HL-60 (cell line): Measurements from ENCODE around the genes GPR87 and RAP2B.

GRCh38 chr3:151226244-151226560, 23.2 kb upstream of the GPR171 start:
- RRBS = no CpG with 5 or more reads among the region's 3 CpGs

- RRBS = no CpG with 5 or more reads among the region's 1 CpG
These were observed 3.2 kb upstream of the P2RY14 start for GRCh38 chr3:151281631-151281771.

DNA sequence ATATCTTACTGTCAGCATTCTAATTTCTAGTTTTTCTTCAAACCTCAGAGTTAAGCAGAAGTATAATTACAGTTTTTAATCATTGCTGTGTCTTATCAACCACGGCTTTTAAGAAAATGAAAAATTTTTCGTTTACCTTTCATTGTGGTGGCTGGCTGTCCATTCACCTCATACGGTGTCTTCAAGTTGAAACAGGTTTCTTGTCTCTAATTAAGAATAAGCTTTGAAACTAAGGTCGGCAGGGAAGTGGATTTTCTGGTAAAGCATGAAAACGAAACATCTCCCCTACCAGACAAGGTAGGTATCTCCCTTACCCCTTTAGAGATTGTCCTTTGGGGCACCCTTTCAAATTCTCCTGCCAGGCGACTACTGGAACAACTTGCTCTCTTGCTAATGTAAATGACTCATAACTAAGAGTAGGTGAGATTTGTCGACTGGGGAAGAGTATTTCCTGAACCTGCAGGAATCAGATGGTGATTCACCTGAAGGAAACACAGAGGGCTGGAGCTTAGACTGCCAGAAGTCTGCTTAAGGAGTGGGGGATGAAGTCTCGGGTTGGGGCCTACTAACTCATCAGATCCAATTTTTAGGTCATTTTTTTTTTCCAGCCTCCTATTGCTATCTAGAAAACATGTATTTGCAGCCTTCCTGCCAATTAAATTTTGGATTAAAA, at the start of gene GPR87:
TSS of gene GPR87 (minus strand) at position 371 of the 673 bp plus-strand sequence.
- RRBS = no CpG with 5 or more reads among the region's 8 CpGs

- RRBS = no CpG with 5 or more reads among the region's 2 CpGs
These were observed 14.7 kb upstream of the MBNL1 start for GRCh38 chr3:152253998-152254515.

DNA sequence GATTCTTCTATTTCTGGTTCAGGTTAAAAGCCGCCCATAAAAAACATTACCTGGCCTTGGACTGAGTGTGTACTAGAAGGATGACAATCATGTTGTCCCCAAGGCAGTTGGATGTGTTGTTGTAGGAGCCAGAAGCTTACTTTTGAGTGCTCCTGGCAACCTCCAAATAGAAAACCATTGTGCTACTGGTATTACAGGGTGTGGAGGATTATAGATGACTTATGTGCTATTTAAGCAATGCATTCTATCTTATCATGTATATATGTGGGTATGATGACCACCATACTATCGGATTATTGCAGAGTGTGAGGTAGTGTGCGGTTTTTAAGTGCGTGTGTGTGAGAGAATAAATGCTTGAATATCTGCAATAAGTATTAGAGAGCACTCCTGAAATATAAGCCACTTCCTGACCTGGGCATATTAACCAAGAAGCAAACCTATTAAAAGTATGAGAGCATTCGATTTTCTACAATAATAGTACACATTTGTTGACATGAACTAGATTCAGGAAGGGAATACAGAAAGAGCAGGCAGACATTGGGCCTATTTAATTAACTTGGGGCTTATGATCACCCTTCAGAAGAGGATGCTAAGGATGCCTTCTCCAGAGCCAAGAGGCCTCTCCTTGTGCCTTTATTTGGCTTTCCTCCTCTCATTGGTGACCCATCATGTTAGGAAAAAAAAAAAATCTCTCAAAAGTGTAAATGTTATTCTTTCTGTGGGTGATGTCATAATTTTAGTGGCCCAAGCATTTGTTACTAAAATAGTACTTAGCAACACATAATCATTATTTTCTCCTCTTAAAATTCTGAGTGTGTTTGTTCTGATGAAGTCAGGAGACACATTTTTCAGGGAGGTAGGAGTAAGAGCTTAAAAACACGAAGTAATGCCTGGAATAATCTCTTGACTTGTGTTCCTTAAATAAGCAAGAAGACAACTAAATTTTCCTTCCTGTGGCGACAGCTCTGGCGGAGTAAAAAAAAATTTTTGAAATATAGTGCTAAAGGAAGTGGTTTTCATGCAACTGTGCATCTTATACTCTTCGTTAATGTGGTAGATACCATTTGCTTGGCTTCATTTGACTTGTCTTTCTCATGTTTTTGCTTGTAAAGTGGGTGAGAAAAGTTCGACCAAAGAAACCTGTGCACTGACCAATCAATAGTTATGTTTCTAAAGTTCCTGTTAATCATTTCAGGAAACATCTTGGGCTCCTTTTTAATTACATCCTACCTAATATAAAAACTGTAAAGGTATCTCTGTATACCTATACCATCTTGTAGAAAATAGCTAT, 11.5 kb upstream of the MBNL1 start:
- RRBS = no CpG with 5 or more reads among the region's 10 CpGs

DNA sequence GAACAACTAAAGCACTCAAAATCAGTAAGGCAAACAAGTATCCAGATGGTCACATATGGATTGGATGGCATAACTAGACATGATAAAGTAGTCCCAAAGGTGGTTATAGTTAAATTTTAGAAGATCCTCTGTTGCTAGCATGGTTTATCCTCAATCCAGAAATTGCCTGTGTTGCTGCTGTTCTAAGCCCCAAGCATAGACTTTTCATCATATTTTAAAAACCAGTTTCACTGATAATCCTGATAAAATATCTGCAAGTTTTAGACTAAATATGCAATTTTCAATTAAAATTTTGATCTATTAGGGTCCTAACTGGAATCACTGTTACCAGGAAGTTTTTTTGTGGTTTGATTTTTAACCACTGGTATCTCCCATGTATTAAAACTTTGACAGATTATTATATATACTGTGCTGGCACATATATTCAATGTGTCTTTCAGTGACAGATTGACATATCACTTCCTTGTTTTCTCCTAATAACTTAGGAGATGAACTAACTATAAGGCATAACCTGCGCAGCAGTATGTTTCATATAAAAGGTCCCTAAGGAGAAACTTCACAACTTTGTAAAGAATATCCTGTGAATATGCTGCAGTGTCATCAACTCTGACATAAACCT, 35.5 kb downstream of the MBNL1 start:
- RRBS = no CpG with 5 or more reads among the region's 1 CpG

GRCh38 chr3:152321754-152322593, 53.2 kb downstream of the MBNL1 start:
- RRBS = no CpG with 5 or more reads among the region's 5 CpGs

DNA sequence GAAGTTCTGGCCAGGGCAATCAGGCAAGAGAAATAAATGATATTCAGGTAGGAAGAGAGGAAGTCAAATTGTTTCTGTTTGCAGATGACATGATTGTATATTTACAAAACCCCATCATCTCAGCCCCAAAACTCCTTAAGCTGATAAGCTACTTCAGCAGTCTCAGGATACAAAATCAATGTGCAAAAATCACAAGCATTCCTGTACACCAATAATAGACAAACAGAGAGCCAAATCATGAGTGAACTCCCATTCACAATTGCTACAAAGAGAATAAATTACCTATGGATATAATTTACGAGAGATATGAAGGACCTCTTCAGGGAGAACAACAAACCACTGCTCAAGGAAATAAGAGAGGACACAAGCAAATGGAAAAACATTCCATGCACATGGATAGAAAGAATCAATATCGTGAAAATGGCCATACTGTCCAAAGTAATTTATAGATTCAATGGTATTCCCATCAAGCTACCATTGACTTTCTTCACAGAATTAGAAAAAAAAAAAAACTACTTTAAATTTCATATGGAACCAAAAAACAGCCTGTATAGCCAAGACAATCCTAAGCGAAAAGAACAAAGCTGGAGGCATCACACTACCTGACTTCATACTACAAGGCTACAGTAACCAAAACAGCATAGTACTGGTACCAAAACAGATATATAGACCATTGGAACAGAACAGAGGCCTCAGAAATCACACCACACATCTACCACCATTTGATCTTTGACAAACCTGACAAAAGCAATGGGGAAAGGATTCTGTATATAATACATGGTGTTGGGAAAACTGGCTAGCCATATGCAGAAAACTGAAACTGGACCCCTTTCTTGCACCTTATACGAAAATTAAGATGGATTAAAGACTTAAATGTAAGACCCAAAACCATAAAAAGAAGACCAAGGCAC, 155.6 kb downstream of the MBNL1 start:
- RRBS = no CpG with 5 or more reads among the region's 4 CpGs

DNA sequence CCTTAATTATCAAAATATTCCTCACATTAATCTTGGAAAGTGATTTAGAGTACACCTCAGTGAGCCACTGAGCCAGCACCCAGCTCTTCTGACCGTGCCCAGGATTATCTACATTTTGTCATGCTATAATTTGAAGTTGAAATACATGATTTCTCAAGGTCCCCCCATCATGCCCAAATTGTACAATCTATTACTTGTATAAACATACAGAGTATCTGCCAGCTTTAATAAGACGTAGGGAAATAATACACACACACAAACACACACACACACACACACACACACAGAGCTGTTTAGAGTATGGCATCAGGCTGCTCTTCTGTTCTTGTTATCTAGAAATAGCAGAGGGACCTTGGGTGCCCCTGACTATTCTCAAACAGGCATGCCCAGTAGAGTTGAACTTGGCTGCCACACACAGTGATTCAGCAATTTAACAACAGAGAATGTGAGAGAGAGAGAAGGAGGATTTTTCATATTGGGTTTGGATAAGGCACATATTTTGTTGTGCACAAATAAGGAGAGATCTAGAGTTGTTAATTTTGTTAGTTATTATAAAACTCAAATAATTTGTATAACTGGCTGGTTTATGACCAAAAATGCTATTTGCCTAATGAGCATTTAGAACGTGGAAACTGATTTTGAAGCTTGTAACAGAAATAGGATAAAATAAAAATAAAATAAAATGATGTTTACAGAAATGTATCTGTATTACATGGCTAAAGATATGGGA, 74.5 kb downstream of the P2RY1 start:
- RRBS = no CpG with 5 or more reads among the region's 3 CpGs

DNA sequence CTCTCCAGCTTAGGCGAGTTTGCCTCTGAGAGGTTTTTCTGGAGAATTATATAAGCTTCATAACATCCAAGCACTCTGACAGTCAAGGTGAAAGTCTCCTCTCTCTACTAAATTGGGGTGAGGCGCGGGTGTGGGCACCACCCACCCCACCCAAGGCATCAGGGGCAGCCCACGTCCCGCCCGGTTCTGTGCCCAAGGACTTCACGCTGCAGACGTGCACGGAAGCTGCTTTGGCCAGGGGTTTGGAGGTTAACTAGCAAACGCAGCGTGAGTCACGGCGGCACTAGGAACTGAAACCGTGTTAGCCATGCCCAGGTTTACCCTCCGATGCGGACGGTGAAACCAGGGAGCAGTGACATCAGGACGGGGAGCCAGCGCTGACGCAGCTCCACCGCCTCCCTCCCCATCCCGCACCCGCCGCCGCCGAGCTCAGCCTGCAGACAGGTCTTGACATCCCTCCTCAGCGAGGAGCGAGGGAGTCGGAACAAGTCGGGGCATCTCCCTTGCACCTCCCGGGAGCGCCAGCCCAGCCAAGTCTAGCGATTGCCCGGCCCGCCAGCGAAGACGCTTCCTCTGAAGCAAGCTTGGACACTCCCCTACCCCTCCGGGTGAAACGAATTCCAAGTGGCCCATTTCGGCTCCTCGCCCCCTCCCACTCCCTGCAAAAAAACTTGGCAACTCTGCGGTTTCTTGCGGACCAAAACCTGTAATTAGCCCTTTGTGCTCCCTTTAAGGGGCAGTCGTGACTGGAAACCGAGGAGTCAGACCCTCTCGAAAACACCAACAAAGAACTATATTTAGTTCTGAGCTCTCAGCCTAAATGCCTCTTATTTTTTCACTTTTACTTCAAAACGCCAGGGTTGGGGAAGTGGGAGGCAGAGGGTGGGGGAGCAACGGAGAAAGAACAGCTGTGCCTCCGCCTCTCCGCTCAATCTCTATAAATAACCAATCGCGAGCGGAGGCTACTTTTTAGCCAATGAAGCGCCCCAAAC, 1.4 kb upstream of the RAP2B start:
- RRBS = 2% methylated on average over 8 of the region's 54 CpGs

GRCh38 chr3:153162134-153163064, at the start of gene RAP2B:
TSS of gene RAP2B (plus strand) at chr3:153162226.
- RRBS = 2% methylated on average over 45 of the region's 111 CpGs

GRCh38 chr3:153165319-153166260, 3.6 kb downstream of the RAP2B start:
- RRBS = no CpG with 5 or more reads among the region's 4 CpGs

GRCh38 chr3:153167447-153168459, 5.7 kb downstream of the RAP2B start:
- RRBS = no CpG with 5 or more reads among the region's 2 CpGs

GRCh38 chr3:153221523-153222244, 59.7 kb downstream of the RAP2B start:
- RRBS = no CpG with 5 or more reads among the region's 11 CpGs

DNA sequence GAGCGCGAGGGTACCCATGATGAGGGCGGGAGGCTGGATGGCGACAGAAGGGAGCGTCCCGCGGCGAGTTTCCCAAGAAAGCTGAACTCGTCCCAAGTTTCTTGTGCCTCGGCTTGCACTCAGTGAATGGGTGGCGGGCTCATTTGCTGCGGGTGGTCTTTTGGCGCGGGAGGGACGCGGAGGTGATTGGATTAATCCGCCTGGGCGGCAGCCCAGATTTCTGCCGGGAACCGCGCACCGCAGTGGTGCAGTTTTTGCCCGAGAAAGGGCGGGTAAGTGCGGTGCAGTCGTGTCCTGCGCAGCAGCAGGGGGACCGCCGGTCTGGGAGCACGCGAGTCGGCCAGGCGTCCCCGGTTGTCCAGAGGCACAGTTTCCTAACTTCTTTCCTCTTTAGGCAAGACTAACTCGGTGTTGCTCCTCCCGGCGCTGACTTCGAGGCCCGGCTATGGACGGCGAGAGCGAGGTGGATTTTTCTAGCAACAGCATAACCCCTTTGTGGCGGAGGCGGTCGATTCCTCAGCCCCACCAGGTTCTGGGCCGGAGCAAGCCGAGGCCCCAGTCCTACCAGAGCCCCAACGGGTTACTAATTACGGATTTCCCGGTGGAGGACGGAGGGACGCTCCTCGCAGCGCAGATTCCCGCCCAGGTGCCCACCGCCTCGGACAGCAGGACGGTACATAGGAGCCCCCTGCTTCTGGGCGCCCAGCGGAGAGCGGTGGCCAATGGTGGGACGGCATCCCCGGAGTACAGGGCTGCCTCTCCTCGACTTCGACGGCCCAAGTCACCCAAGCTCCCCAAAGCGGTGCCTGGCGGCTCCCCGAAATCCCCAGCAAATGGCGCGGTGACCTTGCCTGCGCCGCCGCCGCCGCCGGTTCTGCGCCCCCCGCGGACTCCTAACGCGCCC, 610 bp downstream of the ARHGEF26 start:
- RRBS = 11% methylated on average over 25 of the region's 82 CpGs

DNA sequence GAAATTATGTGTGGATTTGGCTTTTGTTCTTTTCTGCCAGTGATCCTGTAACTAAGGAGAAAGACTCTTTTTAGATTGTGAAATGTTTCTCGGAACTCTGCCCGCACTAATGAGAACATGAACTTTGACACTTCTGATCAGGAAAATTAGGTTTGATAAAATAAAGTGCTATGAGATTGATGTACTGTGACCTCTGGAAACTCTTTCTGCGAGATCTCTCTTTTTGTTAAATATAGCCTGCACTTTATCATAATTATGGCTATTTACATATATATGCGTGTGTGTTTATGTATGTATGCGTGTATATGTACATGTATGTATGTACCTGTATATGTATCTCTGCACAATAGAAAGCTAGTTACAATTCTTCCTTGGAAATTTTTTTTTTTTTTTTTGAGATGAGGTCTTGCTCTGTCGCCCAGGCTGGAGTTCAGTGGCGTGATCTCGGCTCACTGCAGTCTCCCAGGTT, 8.6 kb downstream of the ARHGEF26 start:
- RRBS = no CpG with 5 or more reads among the region's 8 CpGs

- RRBS = no CpG with 5 or more reads among the region's 4 CpGs
These were observed 17.1 kb downstream of the ARHGEF26 start for GRCh38 chr3:154138145-154138788.

GRCh38 chr3:154246343-154246796, 77.9 kb downstream of the DHX36 start:
- RRBS = no CpG with 5 or more reads among the region's 4 CpGs

DNA sequence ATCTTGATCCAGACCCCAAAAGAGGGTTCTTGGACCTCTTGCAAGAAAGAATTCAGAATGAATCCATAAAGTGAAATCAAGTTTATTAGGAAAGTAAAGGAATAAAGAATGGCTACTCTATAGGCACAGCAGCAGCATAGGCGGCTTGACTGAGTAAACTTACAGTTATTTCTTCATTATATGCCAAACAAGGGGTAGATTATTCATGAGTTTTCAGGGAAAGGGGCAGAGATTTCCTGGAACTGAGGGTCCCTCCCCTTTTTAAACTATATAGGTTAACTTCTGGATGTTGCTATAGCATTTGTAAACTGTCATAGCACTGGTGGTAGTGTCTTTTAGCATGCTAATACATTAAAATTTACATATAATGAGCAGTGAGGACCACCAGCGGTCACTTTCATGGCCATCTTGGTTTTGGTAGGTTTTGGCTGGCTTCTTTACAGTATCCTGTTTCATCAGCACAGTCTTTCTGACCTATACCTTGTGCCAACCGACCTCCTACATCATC, 3.5 kb upstream of the MME start:
- RRBS = no CpG with 5 or more reads among the region's 3 CpGs

GRCh38 chr3:155138708-155139155, 58.6 kb downstream of the MME start:
- RRBS = no CpG with 5 or more reads among the region's 4 CpGs